ENCODE measurements around a stretch of chr22.

GRCh38 chr22:20555060-20555826 is 47.8 kb downstream of the MED15 start:
- PRO-cap, result no peak

GRCh38 chr22:20566759-20567696 is 59.6 kb downstream of the MED15 start:
- PRO-cap, result no peak

DNA sequence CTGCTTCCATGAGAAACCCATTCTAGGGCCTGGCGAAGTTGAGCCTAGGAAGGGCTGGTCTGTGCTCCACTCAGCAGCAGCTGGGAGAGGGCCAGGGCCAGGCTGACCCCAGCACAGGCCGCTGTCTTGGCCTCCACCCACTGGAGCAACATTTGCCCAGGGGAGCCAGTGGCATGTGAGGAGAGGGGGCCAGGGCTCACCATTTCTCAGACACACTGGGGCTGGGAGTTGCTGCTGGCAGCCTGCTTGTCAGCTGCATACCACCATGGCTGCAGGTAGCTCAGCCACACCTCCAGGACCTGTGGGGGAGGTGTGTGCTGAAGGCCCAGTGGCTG is 98.5 kb downstream of the MED15 start:
- PRO-cap, result no peak

DNA sequence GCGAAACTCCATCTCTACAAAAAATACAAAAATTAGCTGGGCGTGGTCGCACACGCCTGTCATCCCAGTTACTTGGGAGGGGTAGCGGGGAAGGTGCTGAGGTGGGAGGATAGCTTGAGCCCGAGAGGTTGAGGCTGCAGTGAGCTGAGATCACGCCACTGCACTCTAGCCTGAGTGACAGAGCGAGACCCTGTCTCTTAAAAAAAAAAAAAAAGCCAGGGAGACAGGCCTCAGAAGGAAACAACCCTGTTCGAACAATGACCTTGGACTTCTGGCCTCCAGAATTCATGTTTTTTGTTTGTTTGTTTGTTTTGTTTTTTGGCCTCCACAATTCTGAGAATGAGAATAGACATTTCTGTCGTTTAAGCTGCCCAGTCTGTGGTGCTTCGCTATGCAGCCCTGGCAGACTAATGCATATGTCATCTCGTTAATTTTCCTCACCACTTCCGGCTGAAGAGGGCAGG is 48.2 kb upstream of the SERPIND1 start:
- PRO-cap, result no peak

- PRO-cap, result no peak
Measured at GRCh38 chr22:20738492-20739118, 35.3 kb upstream of the SERPIND1 start.

DNA sequence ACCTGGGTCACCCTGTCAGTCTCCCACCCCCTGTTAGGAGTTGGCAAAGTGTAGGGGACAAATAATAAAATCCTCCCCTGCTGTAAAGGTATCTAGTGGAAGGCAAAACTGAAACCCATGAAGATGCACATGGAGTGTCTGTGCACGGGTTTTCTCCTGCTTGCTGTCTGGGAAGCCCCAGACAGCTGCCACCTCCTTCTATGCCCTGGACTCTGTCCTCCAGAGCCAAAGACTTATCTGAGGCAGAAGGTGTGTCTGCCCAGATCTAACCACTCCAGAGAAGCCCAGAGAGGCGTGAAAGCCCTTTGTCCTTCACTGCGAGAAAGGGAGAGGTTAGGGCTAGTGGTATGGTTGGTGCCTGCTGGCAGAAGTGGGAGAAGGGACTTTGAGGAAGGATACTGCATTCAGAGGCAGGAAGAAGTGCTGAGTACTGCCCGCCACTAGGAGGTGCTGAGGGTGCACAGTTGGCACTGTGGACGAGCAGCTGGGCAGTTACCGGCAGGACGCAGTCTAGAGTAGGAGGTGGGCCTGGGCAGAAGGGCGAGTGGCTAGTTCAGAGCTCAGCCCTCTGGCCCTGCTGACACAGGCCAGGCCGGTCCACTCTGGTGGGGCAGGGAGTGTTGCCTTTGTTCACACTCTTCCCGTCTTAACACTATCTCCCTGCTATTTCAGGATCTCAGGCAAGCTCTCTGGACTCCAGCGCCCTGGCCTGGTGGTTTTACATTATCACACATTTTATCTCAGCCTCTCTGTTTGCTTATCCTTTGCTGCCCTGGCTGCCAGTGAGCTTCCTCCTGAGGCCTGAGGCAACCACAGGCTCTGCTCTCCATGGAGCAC is 26.6 kb downstream of the SNAP29 start:
- PRO-cap, result no peak

DNA sequence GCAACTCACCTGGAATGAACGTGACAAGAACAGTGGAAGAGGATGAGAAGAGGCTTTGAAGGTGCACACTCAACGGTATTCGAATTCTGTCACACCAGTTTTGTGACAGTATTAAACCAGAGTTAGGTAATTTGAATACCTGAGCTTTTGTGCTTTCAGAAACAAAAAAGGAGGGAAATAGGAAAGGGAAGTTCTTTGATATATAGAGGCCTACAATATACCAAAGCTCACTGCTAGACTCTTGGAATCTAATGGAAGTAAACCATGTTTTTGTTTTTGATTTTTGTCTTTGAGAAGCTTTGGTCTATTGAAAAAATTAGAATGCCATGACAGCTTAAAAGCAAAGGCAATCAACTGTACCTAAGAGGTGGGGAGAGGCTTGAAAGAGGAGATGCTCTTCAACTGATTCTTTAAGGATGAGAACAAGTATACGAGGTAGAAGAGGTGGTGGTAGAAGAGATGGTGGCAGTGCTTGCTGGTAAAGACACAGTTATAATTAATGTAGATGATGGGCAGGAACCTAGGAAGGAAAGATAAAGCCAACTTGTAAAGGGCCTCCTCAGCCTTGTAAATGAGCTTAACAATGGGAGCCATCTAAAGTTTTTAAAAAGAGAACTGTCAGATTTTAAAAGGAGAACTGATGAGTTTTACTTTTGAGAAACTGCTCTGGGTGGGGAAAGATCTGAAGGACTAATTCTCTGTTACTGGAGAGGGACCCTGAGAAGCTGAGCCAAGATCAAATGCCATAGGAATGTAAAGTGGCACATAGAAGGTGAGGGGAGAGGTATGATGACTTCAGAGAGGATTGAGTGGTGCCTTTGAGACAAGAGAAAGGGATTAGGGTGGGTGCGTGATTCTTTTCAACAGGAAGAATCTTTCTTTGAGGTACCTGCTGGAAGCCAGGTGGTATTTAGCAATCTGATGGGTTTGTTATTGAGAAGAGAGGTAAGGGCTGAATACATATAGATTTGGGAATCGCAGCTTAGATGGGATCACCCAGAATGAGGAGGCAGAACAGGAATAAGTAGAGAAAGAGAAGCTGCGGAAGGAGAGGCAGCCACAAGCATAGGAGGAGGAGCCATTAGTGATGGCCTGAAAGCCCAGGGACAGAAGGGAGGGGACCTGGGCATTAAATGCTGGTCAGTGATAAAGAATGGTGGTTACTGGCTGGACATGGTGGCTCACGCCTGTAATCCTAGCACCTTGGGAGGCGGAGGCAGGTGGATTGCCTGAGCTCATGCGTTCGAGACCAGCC is 8.9 kb downstream of the CRKL start:
- PRO-cap, result no peak

DNA sequence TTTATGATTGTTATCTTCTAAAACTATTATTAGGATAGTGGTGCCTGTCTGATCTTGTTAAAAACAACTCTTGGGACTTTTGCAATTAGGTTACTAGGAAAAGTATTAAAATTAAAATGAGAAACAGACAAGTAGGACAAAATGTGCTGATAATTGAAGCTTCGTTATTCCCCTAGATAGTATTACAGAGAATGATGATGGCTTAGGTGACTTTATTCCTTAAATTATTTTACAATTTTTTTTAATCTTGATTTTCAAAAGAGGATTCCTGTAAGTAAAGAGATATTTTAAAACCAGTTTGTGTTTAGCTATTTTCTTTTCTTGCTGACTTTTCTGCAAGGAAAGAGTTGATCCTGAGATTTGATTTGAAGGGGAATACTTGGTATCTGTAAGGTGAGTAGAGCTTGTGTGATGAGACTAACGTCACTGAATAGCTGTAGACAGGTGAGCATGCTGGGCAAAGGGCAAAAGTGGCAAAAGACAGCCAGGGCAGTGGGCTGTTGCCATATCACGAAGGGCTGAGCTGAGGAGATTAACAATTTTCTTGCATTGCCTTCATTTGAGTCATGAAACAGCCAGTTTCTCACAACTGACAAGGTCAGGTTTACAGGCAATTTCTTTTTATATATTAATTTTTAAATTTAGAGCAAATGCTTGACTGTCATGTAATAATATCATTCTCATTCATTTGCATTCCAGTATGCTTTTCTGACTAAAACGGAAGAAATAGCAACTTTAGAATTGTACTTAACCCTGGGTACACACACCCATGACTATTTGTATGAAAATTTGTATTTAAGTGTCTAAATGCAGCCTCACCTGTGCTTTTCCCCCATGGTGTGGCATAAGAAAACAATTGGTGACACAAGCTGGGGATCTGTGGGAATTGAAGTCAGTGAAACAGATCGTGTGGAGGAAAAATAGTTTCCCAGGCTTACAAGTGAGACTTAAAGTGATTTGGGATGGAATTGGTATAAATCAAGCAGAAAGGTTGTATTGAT is 21.1 kb downstream of the CRKL start:
- PRO-cap, result no peak

GRCh38 chr22:20953482-20954613 is 13.2 kb upstream of the AIFM3 start:
- PRO-cap, result no peak

- PRO-cap, result bidirectional peak, plus-strand start at chr22:20957970, minus-strand start at chr22:20957953
Measured at GRCh38 chr22:20957538-20958114, 9.4 kb upstream of the AIFM3 start.

- PRO-cap, result no peak
Measured at GRCh38 chr22:21598874-21599915, 30.6 kb downstream of the YDJC start.

GRCh38 chr22:21624813-21626033 is 4.6 kb downstream of the YDJC start:
- PRO-cap, result no peak

DNA sequence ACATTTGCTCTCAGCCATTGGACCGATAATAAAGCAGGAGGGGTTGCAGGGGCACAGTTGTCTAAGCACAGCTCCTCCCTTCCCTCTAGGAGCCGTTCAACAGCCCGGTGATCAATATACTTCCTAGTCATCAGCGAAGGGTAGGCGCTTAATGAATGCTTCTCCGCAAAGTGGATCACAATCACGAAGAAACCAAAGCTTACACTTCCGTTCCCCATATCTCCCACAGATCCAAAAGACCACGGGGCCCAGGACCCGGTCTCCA is 9.2 kb downstream of the SDF2L1 start:
- PRO-cap, result no peak

DNA sequence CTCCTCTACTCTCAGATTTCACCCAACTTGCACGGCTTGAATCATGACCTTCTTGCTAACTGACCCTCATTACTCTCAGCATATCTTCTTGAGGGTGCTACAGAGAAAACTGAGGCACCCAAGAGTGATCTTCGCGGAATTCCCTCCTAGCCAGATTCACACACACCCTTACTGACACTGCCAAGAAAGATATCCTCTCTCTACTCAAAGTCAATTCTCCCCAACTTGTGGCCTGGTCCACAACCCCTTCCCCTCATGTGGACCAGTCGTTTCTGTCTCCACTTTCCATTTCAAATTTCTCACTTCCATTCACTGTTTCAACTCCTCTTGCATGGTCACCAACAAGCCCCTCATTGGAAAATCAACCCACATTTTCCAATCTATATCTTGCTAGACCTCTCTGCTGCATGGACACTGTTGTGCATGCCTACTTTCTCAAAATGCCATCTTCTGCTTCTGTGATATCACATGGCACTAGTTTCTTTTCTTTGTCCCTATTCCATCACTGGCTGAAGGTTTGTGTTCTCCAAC is 41.4 kb upstream of the YPEL1 start:
- PRO-cap, result no peak

DNA sequence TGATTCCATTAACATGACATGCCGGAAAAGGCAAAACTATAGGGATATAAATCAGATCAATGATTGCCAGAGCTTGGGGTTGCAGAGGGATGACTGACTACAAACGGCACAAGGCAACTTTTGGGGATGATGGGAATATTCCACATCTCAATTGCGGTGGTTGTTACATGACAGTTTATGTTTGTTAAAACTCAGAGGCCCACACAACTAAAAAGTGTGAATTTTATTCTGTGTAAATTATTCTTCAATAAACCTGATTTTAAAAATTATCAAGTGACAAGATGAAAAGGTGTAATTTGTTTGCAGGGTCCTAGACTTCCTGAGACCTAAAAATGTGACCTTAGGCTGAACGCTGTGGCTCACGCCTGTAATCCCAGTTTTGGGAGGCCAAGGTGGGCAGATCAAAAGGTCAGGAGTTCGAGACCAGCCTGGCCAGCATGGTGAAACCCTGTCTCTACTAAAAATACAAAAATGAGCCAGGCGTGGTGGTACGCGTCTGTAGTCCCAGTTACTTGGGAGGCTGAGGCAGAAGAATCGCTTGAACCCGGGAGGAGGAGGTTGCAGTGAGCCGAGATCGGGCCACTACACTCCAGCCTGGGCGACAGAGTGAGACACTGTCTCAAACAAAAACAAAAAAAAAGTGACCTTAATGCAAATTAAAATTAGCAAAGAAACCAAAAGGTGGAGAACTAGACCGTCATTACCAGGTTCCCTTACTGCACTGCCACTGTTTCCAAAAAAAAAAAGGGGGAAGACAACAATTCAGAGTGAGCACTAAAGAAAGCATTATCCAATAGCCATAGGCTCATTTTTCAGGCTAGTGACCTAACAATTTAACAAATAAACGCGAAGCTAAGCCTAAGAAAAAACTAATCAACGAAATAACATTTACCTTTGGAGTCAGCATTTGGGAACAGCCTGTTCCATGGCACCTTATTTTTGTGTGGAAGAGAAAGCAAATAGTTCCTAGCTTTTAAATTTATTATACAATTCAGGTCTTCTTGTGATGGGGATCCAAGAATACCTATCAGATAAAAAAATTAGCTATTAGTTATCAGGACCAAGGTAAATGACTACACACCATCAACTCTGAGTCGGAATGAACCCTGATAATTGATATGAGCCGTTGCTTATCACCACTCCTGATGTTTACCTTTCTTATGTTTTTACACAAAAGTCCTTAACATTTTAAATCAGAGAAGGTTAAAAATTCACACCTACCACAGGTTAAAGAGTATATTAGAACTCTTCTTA is 52.2 kb upstream of the YPEL1 start:
- PRO-cap, result no peak

DNA sequence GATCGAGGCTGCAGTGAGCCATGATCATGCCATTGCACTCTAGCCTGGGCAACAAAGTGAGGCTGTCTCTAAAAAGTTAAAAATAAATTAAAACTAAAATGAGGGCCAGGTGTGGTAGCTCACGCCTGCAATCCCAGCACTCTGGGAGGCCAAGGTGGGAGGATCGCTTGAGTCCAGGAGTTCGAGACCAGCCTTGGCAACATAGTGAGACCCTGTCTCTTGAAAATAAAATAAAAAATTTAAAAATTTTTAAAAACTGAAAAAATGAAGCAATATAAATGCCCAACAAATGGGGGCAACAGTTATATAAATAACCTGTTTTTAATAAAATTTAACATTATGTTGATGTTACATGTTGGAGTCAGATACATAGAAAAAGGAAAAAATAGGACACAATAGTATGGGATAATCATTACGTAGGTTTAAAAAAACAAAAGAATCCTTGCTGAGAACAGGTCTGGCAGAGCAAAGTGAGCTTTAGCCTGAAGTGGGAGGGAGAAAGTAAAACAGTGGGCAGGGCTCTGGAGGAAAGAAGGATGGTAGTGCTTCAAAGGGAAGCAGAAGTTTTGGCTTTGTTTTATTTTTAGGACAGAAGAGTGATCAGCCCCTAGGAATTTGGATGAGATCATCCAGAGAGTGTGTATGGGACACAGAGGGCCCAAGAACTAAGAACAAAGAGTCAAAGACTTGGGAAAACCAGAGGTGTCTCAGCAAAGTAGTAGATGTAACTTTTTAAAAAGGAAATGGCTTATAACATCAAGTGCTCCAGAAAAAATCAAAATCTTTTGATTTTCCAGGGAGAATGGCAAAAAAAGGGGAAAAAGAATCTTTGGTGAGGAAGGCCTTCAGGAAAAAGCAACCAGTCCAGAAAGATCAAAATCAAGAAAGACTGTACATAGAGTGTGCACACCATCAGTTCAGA is 30.4 kb downstream of the MAPK1 start:
- PRO-cap, result no peak

DNA sequence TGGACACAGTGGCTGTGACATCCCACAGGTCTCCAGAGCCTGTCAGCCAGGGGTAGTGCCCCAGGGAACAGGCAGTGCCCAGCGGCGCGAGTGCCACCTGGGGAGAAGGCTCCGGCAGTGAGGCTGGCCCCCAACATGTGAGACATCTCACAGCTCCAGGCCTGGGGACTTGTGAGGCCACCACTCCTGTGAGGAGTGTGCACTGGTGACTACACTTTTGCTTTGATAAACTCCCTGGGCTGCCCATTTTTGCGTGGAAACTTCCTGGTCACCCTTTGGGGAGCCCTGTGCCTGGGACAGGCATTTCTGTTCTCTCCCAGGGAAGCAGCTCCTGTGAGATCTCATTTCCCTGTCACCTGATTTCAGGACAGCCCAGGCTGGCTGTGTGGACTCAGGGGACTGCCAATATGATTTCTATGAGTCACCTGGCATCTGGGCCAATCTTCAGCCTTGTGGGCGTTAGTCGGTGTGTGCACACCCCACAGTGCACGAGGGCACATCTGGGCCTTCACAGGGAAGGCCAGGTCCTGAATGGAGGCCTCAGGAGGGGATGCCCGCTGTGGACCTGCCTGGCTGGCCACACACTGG is 9.1 kb upstream of the PPM1F start:
- PRO-cap, result no peak

DNA sequence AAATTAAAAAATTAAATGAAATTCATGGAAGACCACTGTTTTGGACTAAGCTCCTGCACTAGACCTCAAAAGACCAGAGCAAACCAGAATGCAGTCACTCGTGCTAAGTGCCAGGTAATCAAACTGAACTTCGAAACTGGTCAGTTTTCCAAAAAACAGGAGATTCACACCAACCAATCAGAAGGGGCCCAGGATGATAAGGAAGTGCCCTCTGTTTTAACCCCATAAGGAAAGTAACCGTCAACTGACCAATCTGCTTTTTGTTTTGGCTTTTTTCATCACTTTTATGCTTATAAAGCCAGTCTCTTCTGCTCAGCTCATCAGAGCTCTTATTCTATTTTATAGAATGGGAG is 10.0 kb upstream of the TOP3B start:
- PRO-cap, result no peak

DNA sequence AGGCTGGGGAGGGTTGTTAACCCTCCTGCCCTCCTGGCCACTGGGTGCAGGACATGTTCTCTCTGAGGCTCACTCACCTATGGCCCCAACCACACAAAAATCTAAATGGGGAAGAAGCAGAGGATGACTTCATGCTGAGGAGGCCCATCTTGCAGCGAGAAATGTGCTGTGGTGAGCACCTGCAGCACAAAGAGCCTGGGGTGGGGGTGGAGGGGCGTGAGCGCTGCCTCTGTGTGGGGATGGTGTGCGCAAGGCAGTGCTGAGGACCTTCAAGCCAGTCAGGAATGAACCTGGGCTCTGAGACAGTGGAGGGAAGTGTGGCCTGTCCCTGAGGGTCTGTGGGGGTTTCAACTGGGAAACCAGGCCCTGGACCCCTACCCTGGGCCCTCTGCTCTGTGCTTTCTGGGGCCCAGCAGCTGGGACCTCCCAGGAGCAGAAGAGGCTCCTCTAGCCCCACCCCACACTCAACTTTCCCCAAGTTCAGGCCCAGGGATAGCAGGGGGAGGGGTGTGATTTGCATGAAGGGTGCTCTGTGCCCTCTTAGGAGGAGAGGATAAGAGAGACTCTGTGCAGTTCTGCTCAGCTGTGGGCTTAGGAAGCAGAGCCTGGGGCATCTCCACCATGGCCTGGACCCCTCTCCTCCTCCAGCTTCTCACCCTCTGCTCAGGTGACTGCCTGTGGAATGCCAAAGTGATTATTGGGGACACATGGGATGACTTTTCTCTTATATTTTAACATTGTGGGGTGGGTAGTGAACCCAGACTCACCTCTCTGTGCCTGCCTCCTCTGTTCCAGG is 43.1 kb upstream of the TOP3B start:
- PRO-cap, result no peak

- PRO-cap, result unidirectional peak, minus-strand start at chr22:22118323
Measured at GRCh38 chr22:22117815-22118535, 126.6 kb upstream of the VPREB1 start.